BJ (cell line): ENCODE measurements around the genes MYL9 and SLA2.

DNA sequence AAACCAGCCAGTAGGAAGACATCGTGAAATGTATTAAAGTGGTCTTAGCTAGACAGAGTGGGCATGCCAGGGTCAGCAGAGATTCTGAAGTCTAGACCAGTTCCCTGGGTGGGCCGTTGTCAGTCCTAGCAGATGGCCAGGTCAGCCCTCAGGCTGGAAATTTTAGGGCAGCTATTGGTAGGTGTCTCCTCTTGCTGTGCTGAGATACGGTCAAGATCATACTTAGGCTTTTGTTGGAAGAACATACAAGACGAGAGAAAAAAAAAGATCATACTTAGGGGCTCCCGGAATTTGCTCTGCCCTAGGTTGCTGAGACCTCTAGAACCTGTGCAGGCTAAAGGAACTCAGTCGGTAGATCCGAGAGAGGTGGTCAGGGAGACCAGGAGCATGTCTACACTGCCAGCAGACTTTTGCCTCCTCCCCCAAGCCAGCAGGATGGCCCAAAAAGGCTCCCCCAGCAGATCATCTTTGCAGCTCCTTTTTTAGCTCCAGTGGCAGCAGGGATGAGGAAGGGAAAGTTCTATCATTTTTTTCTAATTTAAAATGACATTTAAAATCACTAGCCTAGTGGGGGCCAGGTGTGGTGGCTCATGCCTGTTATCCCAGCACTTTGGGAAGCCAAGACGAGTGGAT is 69.6 kb upstream of the MYL9 start:
- CAGE, long polyA plus RNA = no peak
- RRBS = no CpG with 5 or more reads among the region's 8 CpGs

DNA sequence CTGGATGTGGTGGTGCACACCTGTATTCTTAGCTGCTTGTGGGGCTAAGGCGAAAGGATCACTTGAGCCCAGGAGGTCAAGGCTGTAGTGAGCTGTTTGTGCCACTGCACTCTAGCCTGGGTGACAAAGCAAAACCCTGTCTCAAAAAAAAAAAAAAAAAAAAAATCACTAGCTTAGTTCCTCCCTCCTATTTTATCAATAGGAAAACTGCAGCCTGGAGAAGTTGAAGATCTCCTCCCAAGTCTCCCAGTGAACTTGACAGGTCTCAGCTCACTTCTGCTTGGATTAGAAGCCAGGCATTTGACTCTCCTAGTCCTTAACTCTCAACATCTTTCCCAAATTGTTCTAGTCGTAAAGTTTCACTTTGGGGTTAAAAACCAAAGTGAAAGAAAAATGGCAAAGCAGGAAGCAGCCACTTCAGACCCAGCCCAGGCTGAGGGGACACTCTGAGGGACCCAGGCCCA is 68.9 kb upstream of the MYL9 start:
- CAGE, long polyA plus RNA = no peak
- RRBS = no CpG with 5 or more reads among the region's 2 CpGs

DNA sequence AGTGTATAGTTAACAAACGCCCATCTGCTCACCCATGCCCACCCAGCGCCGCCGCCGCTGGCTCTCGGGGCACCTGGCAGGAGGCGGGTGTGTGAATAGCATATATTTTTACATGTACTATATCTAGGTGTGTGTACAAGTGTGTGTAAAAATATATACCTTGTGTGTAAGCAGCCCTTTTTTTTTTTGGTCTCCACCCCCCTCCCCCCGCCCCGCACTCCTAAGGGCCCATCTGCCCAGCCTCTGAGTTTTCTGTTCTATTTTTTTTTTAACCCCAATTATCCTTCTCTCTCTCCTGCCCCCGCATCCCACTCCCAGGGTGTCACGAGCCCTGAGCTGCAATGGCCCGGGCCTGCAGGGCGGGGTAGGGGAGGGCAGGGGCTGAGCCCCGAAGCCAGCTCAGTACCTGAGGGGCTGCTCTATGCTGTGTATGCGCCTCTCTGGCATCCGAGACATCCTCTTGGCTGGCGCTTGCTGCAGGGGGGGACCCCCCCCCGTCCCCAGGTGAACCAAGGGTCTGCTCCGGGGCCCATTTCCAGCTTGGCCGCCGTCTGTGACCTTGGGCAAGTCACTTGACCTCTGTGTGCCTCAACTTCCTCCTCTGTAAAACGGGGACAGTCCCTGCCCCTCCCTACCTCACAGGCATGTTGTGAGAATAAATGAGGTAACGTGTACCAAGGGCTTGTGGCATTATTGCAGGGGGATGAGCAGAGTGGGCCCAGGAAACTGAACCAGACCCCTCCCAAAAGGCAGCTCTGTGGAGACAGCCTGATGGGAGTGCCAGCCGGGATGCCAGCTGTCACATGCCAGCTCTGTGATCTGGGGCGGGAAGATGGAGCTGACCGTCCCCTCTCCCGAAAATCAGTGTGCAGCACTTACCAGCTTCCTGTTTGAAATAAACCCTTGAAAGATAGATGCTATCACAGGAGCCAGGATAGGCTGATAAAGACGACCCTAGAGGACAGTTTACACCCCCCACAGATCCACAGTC is 13.1 kb upstream of the MYL9 start:
- CAGE, long polyA plus RNA = no peak
- RRBS = no CpG with 5 or more reads among the region's 28 CpGs

- CAGE, long polyA plus RNA = start-site peak on the plus strand at chr20:36541486-36541542, 4,090 and 3,557 reads in 2 replicates
- RRBS = 1% methylated on average over 29 of the region's 59 CpGs
Measured at GRCh38 chr20:36540847-36541650, at the start of gene MYL9. Gene MYL9 (plus strand): TSS chr20:36541519.

DNA sequence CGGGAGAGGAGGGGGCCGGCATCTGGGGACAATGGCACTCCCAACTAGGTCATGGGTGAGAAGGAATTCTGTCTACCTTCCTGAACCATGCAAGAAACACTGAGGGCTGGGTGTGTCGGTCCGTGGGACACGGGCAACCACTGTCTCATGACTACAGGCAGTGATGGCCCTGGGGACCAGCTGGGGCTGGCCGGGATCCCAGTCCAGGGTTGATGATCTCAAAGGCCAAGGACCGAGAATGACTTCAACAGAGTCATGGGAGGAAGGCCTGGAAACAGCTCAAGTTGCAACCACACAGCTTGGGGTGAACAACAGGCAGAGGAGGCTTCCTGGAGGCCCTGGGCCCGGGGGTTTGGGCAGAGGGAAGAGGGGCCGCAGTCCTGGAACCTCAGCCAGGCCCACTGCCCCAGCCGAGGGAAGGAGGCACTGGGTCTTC is 1.8 kb downstream of the MYL9 start:
- CAGE, long polyA plus RNA = no peak
- RRBS = no CpG with 5 or more reads among the region's 10 CpGs

DNA sequence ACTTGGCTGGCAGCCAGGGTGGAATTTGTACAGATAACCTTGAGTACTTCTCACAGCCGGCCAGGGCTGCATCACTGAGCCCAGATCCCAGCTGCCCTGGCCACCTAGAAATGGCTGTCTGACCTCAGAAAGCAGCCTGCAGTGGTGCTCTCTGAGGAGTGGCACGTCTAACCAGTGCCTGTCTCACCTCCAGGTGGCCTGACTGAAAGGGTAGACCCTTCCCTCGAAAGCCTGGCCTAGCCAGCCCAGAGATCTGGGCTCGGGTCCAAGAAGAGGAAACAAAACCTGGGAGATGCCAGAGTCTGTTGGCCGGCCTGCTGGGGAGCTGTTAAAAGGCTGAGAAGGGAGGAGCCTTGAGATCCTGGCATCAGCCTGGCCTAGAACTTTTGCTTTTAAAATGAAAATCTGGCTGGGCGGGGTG is 2.0 kb downstream of the TGIF2 start:
- CAGE, long polyA plus RNA = no peak
- RRBS = 3% methylated on average over 1 of the region's 6 CpGs

GRCh38 chr20:36611383-36612408 is 6.1 kb downstream of the RAB5IF start:
- CAGE, long polyA plus RNA = no peak
- RRBS = no CpG with 5 or more reads among the region's 12 CpGs

GRCh38 chr20:36646031-36646440 is at the start of gene SLA2:
Gene SLA2 (minus strand): TSS chr20:36646196.
- CAGE, long polyA plus RNA = no peak
- RRBS = no CpG with 5 or more reads among the region's 10 CpGs

DNA sequence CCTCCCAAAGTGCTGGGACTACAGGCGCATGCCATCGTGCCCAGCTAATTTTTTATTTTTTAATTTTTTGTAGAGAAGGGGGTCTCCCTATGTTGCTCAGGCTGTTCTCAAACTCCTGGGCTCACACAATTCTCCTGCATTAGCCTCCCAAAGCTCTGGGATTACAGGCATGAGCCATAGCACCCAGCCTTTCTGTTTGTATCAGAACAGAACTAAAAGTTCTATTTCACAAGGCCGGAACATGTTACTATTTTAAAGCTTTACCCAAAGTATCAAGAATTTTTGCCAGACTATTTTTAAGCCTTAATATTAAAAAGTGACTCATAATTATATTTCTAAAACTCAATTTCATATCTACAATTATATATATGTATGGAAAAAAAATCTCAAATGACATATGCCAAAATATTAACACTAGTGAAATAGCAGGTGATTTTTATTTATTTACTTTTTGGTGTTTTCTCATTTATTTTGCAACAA is 42.3 kb downstream of the NDRG3 start:
- CAGE, long polyA plus RNA = no peak
- RRBS = no CpG with 5 or more reads among the region's 3 CpGs

- CAGE, long polyA plus RNA = no peak
- RRBS = no CpG with 5 or more reads among the region's 6 CpGs
Measured at GRCh38 chr20:36836632-36837130, 26.7 kb downstream of the SOGA1 start.

DNA sequence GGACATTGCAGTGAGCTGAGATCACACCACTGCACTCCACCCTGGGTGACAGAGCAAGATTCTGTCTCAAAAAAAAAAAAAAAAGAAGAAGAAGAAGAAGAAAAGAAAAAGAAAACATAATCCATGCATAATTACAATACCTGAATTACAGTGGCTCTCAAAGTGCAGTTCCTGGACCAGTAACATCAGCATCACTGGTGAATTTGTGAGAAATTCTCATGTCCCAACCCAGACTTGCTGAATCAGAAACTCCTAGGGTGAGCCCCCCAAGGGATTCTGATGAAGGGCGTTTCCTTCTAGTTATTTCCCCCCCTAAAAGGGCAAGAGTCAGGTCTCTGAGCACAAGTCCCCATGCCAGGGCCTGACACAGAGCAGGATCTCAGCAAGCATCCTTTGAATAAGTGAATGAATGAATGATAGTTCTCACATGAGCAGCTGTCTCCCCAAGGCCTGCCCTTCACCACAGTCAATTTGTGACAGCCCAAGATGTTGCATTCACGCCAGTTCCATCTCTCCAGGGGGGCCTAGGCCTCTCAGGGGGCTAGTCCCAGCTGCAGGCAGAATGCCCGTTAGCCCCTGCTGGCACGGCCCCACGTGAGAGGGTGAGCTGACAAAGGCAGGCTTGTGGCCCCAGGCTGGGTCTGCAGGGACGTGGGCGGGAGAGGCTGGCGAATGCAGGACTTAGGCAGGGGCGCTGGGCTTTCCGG is 18.2 kb downstream of the SOGA1 start:
- CAGE, long polyA plus RNA = no peak
- RRBS = no CpG with 5 or more reads among the region's 10 CpGs

DNA sequence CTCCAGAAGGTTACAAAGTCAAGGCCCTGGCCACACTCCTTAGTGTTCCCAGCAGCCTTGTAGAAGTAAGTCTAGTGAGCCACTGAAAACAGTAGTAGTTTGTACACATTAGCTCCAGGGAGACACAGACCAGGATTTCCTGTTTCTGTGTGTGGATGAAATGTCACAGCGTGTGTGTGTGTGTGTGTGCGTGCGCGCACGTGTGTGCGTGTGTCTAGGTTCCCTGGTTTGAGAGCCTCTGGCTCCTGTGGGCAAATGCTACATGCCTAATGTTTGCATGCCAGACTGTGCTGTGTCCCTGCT is 6.7 kb downstream of the SOGA1 start:
- CAGE, long polyA plus RNA = no peak
- RRBS = no CpG with 5 or more reads among the region's 6 CpGs

- CAGE, long polyA plus RNA = no peak
- RRBS = no CpG with 5 or more reads among the region's 2 CpGs
Measured at GRCh38 chr20:36867023-36867254, 3.6 kb upstream of the SOGA1 start.

- CAGE, long polyA plus RNA = no peak
- RRBS = no CpG with 5 or more reads among the region's 19 CpGs
Measured at GRCh38 chr20:36914203-36914950, 37.1 kb downstream of the SAMHD1 start.

- CAGE, long polyA plus RNA = no peak
- RRBS = no CpG with 5 or more reads among the region's 7 CpGs
Measured at GRCh38 chr20:36954917-36955716, 3.6 kb upstream of the SAMHD1 start.

DNA sequence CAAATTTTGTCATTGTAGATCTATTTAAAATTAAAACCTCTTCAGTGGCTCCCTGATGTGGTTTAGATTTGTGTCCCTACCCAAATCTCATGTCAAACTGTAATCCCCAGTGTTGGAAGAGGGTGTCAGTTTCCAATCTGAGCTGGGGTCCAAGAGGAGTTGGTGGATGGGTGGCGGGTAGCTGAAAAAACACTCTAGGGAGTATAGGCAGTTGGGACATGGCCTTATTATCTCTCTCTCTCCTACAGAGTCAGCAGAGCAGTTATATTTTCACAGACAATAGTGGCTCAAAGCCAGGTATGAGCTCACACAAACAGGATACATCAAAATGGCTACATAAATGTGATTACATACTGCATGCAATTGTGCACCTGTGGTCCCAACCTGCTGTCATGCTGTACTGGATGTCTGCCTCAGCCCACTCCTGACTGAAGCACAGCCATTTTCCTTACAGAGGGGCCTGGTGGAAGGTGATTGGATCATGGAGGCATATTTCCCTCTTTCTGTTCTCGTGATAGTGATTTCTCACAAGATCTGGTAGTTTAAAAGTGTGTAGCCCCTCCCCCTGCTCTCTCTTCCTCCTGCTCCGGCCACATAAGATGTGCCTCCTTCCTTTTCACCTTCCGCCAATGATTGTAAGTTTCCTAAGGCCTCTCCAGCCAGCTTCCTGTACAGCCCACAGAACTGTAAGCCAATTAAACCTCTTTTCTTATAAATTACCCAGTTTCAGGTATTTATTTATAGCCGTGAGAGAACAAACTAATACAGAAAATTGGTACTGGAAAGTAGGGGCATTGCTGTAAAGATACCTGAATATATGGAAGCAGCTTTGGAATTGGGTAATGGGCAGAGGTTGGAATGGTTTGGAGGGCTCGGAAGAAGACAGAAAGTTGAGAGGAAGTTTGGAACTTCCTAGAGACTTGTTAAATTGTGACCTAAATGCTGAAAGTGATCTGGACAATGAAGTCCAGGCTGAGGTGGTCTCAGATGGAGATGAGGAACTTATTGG is 37.1 kb upstream of the SAMHD1 start:
- CAGE, long polyA plus RNA = no peak
- RRBS = no CpG with 5 or more reads among the region's 6 CpGs

DNA sequence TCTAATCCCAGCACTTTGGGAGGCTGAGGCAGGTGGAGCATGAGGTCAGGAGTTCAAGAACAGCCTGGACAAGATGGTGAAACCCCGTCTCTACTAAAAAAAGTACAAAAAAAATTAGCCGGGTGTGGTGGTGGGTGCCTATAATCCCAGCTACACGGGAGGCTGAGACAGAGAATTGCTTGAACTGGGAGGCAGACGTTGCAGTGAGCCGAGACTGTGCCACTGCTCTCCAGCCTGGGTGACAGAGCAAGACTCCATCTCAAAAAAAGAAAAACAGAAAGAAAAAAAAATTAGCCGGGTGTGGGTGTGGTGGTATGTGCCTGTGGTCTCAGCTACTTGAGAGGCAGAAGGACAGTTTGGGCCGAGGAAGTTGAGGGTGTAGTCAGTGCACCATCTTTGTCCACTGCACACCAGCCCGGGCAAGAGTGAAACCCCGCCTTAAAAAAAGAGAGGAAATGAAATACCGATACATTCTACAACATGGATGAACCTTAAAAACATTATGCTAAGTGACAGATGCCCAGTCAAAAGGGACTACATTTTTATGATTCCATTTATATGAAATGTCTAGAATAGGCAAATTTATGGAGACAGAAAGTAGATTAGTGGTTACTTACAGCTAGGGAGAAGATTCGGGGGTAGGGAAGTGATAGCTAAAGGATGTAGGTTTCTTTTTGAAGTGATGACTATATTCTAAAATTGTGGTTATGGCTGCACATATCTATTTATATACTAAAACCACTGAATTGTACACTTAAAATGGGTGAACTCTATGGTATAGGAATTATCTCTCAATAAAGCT is 52.4 kb downstream of the RBL1 start:
- CAGE, long polyA plus RNA = no peak
- RRBS = no CpG with 5 or more reads among the region's 11 CpGs

- CAGE, long polyA plus RNA = no peak
- RRBS = under 1% methylated on average over 17 of the region's 33 CpGs
Measured at GRCh38 chr20:37178755-37179188, 358 bp upstream of the RPN2 start.

DNA sequence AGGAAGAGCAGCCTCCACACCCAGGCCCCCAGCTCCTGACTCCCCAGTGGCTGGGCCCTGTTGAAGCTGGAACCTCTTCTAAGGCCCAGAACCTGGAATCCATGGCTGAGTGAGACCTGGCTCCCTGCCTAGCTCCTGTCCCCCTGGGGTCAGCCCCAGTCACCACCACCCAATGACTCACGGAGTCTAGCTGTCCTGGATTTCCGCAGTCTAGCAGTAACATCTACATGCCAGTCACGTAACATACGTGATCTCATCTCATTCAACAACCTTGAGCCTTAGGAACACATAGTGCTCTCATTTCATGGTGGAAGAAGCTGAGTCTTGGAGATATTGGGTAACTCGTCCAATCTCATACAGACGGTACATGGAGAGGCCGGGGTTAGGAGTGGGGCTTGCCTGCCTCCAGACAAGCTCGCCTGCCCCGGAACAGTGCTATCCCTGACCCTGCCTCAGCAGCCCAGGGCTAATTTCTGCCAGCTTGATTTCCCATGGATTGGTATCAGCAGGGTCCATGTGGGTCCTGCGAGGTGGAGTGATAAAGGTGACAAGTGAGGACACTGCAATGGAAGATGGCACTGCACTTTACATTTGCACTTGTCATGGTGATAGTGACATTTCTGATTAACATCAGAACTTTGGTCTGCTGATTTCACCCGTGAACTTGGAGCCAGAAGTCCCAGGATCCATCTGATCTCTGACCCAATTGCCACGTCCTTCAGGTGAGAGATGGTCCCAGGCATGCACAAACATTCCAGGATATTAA is 9.5 kb upstream of the GHRH start:
- CAGE, long polyA plus RNA = no peak
- RRBS = 88% methylated on average over 3 of the region's 12 CpGs

DNA sequence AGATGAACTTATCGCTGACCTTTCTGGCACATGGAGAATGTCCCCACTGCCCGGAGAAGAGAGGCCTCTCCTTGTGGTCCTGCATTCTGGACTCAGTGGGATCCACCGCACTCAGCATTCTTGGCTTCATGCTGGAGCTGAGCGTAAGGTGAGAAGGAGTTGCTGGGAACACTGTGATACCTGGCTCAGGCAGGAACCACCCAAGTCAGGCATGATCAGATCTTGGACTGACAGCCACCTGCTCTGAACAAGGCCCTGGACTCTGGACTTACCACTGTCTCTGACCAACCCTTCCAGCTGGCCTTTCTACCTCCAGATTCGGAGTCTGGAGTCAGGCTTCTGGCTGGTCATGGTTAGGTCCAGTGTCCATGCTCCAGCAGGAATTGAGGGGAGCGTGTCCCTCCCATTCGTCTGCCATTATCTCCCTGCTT is 5.7 kb upstream of the MANBAL start:
- CAGE, long polyA plus RNA = no peak
- RRBS = no CpG with 5 or more reads among the region's 7 CpGs